Mesenchymal stem cell of Wharton's jelly (primary cell): ENCODE measurements around the genes CD8B and FOXI3.

DNA sequence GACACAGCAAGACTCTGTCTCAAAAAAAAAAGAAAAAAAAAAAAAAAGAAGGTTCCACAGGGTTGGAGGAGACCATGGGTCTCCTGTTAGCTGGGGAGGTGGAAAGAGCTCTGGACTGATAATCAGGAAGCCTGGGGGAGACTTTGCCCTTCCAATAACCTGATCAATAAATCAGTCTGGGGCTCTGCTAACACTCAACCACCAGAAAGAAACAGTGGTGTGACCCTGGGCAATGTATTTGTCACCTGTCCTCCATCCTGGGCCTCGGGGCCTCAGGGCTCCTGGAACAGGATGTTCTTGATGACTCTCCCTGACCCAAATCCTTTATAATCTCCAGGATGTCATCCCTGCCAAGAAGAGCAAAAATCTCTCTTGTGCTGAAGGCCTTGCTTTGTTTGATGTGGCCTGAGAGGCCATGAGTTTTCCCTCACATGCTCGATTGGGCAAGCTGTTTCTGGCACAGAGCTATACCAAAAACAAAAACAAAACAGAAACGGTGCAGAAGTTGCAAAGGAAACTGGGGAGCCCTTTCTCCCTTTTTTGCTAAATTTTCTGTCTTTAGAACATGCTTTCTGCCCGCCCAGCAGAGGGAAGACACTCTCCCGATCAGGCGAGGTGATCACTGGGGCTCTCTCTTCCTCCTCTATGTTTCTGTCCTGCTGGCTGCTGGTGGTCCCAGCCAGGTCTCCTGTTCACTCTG lies 35.7 kb upstream of the ST3GAL5 start:
- CAGE, long polyA plus RNA, result no peak

DNA sequence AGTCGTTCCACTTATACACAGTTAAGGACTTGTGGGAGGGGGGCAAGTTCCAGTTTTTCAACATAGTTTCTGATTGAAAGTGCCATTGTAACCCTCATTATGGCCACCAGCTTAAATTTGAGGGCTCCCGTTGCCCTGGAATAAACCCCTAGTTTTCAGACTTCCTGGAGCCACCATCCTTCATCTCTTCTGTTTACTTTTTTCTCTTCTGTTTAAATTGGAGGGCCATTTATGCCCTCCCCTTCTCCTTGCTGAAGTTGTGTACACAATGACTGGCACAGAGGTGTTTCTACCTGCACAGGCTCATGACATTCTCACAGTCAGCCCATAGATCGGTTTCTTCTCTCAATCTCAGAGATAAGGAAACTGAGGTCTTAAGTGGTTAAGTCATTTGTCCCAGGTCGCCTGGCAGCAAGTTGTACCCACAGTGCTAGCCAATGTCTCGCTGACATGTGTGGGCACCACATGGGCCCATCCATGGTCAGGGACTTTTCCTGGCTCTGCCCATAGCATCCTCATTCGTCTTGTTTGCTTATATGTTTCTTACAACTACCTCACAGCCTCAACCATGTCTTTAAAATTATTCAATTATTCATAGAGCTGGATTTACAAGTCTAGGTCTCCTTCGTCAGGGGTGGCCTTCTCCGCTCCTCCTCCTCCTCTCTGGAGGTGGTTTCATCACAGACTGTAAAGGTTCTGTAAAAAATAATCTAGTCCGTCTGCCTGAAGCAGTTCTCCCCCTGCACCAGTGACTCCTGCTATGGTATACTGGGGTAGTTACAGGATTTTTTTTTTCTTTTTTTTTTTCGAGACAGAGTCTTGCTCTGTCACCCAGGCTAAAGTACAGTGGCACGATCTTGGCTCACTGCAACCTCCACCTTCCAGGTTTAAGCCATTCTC lies 66.3 kb upstream of the ST3GAL5 start:
- CAGE, long polyA plus RNA, result no peak

GRCh38 chr2:85996969-85997514 lies 108.3 kb upstream of the ST3GAL5 start:
- CAGE, long polyA plus RNA, result no peak

GRCh38 chr2:85997736-85998333 lies 107.9 kb downstream of the POLR1A start:
- CAGE, long polyA plus RNA, result no peak

- CAGE, long polyA plus RNA, result no peak
Measured at GRCh38 chr2:86065373-86066057, 40.2 kb downstream of the POLR1A start.

DNA sequence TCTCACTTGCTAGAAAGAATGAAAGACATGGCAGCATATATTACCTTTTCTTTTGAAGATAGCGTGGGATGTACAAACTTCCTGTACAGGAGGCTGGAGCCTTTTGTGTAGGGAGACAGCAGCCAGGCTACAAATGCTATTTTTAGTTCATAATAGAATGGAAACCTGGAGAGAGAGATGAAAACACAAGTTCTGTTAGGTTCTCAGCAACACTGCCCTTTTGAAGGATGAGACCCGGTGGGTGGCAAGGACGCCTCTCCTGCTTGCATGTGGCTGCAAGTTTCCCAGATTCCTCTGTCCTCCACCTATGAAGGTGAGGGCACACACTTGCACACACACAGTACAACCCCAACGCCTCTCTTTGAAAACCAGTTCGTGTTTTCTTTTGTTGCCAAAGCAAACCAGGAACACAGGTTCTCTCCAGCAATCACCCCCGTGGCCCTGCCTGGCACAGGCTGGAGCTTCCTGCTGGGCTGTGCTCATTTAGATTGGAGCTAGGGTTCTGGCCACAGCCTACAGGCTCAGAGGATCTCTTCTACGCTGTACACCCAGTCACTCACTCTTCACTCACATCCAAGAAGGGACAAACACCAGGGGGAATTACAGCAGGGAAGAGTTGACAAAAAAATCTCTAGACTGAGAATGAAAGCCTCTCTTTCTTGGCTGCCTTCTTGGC lies 55.5 kb downstream of the MRPL35 start:
- CAGE, long polyA plus RNA, result no peak

GRCh38 chr2:86440378-86441272 lies 546 bp upstream of the KDM3A start:
- CAGE, long polyA plus RNA, result no peak

DNA sequence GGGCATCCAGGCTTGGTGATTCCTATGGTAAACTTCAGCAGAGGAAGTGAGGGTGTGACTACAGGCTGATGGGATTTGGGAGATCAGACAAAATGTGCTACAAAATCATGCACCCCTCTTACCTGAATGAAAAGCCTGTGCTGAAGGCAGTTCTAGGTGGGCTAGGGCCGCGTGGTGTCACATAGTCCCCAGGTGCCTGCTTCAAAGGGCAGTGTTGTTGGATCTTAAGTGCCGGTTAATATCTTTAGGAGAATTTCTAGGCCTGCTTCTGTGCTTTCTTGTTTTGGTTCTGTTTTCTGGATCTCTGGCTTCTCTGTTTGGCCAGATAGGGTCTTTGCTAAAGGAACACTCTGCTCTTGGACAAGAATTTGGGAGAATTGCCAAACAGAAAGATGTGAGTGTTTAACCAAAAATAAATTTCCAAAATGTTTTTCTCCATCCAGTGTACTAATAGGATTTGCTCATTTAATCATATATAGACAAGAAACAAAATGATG lies 41.8 kb downstream of the KDM3A start:
- CAGE, long polyA plus RNA, result no peak

GRCh38 chr2:86747981-86748403 lies 27.9 kb downstream of the RMND5A start:
- CAGE, long polyA plus RNA, result no peak

GRCh38 chr2:86785939-86786753 lies 4.6 kb downstream of the CD8A start:
- CAGE, long polyA plus RNA, result no peak

DNA sequence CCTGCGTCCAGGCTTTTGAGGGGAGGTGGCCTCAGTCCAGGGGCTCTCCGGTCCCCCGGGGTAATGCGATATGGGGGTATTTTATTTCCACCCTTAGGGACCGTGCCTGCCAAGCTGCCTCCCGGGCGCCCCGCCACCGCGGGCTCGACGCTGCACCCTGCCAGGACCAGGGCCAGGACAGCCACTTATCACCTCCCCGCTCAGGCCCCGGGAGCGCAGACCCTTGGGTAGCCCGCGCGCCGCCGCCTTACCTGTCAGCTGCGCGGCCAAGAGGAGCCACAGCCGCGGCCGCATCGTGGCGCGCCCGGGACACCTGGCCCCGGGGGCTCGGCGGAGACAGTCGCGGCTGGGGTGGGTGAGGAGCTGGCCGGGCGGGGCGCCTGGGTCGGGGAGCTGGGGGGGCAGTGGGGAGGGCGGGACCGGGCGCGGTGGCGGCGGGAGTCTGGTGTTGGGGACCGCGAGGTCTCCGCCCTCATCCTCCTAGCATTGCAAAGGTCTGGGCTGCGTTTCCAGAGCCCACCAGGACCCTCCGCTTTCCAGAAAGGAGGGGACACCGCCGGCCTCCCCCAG lies at the start of gene CD8B:
Gene CD8B, minus strand, starts transcription at position 315 of the 570 bp plus-strand sequence.
- CAGE, long polyA plus RNA, result no peak

GRCh38 chr2:87584201-87585038 lies 163.5 kb upstream of the PLGLB2 start:
- CAGE, long polyA plus RNA, result no peak

- CAGE, long polyA plus RNA, result no peak
Measured at GRCh38 chr2:88066572-88066897, 1.1 kb upstream of the SMYD1 start.

DNA sequence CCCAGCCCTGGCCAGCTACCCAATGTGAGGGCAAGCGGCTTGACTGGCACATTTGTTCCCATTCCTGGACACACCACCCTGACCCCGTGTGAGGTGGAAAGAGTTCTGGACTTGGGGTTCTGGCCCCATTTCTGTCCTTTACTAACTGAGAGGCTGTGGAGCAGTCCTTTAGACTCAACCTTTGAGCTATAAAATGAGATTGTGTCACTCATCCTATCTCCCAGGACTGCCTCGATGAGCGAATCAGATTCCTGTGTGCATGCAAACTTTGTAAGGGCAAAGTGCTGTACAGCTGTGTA lies 9.2 kb downstream of the THNSL2 start:
- CAGE, long polyA plus RNA, result no peak

DNA sequence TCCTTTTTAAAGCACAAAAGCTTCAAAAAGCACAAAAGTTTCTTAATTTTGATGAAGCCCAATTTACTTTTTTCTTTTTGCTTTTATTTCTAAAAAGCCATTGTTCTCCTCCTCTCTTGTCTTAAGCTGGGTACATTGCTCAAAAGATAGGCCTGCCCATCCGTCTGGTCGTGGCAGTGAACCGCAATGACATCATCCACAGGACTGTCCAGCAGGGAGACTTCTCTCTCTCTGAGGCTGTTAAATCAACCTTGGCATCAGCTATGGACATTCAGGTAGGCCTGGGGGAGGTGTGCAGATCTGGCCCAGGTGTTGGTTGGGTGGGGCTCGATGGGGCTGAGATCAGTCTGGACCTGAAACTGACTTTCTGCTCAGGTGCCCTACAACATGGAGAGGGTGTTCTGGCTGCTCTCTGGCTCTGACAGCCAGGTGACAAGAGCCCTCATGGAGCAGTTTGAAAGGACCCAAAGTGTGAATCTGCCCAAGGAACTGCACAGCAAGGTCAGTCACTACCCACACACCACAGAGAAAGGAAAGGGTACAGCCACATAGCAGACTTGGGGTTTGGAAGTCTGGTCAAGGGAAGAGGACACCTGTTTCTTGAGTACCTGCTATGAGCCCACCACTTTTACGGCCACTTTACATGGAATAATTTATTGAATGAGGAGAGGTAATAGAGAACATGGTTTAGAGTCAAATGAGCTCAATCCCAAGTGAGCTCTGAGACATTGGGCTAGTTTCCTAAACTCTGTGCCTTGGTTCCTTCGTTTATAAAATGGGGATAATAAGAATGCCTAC lies 12.6 kb downstream of the THNSL2 start:
- CAGE, long polyA plus RNA, result no peak

GRCh38 chr2:88451990-88452983 lies at the start of gene FOXI3:
Gene FOXI3 (minus strand): TSS chr2:88452693.
- CAGE, long polyA plus RNA, result no peak

DNA sequence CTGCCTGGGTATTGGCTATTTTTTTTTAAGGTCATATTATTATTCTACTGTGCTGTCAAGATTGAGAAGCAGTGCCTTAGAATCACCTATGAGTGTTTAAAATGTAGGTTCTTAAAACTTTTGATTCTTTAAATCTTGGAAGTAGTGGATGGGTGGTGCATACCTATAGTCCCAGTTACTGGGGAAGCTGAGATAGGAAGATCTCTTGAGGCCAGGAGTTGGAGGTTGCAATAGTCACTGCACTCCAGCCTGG lies 23.3 kb downstream of the TEX37 start:
- CAGE, long polyA plus RNA, result no peak

DNA sequence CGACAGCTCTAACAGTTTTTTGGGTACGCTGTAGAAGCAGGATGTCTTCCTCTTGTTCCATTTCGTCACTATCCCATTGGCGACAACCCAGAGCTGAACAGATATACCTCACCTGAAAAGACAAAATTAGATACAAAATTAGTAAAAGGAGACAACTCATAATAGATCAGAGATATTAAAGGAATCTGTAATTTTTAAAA lies 34.1 kb downstream of the EIF2AK3 start:
- CAGE, long polyA plus RNA, result no peak

- CAGE, long polyA plus RNA, result no peak
Measured at GRCh38 chr2:88604016-88604467, 23.2 kb downstream of the EIF2AK3 start.

- CAGE, long polyA plus RNA, result no peak
Measured at GRCh38 chr2:88608300-88608907, 18.9 kb downstream of the EIF2AK3 start.